SK-N-DZ (cell line): ENCODE measurements around a stretch of chr5.

DNA sequence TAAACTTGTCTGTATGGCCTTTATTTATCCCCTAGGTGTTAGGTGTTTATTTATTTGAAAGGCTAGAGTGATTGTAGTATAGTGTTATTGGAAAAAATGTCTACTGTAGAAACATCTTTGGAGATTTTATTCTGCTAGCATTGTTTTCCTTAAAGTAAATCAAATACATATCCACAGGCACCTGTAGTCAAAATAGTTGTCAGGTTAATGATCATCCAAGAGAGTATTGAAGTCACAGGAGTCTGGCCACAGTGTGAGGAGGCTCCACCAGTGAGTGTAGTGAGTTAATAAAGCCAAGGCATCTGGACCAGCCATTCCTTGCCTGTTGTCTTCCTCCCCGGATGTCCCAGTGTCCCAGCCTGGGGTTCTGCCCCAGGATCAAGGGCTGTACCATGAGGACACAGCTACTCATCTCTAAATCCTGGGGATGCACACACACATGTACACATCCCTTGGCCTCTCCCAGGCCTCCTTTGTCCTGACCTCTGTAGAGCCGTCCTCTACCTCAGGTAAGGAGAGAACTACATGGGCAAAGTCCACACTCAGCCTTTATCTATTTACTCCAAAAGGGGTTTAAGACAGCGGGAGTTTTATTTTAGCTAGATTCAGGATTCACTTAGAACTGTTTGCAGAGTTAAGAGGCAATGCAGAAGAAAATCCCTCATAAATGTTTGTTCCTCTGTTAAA lies 3.7 kb downstream of the PIK3R1 start:
RAMPAGE:
- cytosol, long total RNA, result no peak
- nucleus, long total RNA, result no peak

RAMPAGE:
- cytosol, long total RNA, result no peak
- nucleus, long total RNA, result no peak
These were observed 58.3 kb downstream of the PIK3R1 start for GRCh38 chr5:68273885-68274284.

RAMPAGE:
- cytosol, long total RNA, result no peak
- nucleus, long total RNA, result no peak
These were observed 65.8 kb downstream of the PIK3R1 start for GRCh38 chr5:68281355-68281786.

DNA sequence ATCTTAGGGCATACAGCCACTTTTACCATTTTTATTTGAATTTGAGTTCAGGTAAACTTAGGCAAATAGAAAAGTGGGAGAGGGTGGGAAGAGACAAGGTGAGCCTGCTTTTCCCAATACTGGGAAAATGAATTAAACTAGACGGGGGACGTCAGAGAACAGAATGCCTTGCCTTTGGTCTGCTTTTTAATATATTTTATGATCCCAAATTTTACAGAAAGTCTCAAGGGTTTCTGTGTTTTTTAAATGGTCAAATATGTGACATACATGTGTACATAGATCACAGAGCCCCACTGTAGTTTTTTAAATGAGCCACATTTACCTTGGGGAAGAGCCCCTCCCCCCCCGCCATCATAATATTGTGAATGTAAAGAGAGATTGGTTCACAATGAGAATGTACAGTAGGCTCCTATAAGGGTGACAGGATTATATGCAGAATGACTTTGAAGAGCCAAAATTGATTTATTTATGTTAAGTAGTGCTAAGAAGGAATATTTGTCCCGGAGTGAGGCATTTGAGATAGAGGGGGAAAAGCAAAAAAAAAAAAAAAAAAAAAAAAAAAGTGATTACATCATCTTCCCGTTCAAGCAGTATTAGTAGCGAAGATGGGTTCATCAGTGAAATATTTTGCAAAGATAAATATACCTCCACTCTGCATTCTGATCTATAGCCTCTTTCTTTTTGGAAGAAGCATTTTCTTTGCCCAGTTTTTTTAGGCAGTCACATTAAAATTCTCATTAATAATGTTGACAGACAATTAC lies 73.8 kb downstream of the PIK3R1 start:
RAMPAGE:
- cytosol, long total RNA, result no peak
- nucleus, long total RNA, result no peak

DNA sequence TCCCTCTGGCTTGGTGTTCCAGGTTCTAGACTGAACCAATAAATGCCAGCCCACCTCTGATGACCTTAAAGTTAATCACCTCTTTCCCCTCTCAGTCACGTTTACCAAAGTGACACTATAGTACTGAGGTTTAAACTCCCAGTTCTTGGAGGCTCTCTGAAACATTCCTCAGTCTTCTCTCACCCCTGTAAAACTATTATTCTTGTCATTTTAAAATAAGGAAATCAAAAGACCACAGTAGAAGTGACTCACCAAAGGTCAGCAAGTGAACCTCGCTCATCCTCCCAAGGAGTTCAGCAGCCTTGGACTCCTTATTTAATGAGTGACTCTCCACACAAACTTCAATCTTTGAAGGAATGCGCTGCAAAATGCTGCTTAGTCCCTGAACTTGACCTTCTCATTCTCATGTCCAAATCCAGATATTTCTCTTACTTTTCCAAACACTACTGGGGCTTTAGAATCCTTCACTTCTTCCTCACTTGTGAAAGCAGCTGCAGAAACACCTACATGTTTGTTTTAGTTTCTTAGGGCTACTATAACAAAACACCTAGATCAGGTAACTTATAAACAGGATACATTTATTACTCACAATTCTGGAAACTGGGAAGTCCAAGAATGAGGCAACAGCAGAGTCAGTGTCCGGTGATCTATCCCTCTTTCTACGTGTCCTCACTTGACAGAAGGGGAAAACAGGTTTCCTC lies 103.9 kb downstream of the PIK3R1 start:
RAMPAGE:
- cytosol, long total RNA, result no peak
- nucleus, long total RNA, result no peak

RAMPAGE:
- cytosol, long total RNA, result no peak
- nucleus, long total RNA, result no peak
These were observed 233.8 kb downstream of the PIK3R1 start for GRCh38 chr5:68449330-68449825.

DNA sequence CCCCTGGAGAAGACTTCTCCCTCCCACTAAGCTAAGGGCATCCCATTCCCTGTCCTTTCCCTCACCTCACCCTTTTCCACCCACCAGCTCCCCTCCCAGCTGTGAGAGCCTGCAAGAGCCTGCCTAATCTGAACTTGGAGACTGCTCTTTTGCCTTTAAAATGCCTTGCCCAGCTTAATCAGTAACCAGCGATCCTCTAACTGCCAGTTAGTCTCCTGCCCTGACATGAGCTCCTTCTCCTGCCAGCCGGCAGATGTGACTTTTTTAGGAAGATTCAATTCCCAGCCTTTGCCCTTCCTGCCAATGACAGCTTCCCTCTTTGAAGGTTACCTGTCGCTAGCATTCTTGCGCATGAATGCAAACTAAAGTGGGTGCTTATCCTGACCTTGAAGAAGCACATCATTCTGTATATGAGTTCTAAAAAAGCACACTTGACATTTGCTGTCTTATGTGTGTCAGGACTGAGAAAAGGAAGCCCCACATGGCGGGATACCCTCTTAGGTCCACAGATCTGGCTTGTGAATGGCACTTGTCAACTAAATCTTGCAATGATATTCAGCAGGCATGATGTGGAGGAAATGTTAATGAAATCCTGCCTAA lies 411.3 kb upstream of the SLC30A5 start:
RAMPAGE:
- cytosol, long total RNA, result no peak
- nucleus, long total RNA, result no peak

DNA sequence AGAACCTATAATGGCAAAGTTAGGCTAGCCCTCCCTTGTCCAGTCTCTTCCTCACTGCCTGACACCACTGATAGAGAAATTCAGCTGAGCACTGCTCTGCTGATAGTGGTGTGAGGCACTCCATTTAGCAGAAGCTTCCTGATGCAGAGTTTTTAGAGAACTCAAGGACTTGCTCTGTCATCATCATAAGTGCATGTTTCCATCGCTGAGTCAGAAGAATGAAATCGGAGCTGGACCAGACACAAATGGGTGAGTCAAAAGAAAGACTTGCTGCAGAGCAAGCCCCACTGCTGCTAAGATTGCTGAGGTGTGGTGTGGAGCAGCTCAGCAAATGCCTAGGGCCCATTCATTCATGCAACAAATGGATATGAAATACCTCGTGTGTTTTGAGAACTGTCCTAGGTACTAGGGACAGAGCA lies 410.2 kb upstream of the SLC30A5 start:
RAMPAGE:
- cytosol, long total RNA, result no peak
- nucleus, long total RNA, result no peak

DNA sequence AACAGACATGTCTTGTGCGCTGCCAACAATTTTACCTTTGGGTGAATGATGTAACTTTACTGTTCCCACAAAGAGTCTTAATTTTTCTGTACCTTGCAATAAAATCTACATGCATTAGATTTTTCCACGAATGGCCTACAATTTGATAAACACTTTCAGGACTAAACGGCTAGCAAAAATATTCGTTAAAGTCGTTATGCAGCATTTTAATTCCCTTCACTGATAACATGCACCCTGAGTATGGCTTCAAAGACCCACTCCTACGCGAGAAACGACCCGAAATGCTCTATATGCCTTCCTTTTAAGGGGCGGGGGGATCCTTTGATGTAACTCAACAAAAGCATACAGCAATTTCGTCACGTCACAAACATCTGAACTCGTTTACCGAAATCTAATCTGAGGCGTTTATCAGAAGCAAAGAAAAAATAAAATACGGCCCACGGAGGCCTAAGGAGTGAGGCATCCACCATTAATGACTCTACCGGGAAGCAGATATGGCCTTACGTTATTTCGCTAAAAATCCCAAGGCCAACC lies 661 bp downstream of the AK6 start:
RAMPAGE:
- cytosol, long total RNA, result no peak
- nucleus, long total RNA, result no peak

RAMPAGE:
- cytosol, long total RNA, result no peak
- nucleus, long total RNA, result no peak
These were observed 5.2 kb downstream of the MARVELD2 start for GRCh38 chr5:69419933-69420636.

DNA sequence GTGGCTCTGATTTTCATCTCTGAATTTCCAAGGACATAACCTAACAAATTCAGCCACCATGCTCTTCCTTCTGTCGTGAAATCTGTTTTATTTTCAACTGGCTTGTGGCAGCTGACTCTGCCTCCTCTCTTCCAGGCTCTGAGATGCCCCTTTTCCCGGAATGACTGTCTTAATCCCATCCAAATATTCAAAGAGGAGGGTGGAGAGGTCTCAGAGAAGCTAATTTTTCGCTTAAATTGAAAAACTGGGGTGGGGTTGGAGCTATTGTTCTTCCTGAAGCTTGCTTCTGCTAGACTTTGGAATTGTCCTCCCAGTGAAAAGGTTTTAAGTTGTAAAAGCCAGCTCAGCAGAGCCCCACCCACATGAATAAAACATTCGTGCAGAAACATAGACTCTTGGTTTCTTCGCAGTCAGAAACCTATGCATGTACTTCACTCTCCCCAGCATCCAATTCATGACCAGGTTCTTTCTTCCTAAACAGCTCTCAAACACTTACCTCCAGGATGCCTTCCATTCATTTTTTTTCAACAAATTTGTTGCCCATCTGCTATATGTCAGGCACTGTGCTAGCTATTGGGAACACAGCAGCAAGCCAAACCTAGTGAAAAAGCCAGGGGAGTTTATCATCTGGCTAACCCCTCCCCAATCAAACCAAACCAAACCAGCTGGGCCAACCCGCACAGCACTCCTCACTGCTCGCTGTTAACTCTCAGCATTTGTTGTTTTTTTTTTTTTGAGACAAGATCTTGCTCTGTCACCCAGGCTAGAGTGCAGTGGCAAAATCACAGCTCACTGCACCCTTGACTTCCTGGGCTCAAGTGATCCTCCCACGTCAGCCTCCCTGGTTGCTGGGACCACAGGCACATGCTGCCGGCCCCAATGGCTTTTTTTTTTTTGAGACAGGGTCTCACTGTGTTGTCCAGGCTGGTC lies 38.0 kb upstream of the OCLN start:
RAMPAGE:
- cytosol, long total RNA, result no peak
- nucleus, long total RNA, result no peak

DNA sequence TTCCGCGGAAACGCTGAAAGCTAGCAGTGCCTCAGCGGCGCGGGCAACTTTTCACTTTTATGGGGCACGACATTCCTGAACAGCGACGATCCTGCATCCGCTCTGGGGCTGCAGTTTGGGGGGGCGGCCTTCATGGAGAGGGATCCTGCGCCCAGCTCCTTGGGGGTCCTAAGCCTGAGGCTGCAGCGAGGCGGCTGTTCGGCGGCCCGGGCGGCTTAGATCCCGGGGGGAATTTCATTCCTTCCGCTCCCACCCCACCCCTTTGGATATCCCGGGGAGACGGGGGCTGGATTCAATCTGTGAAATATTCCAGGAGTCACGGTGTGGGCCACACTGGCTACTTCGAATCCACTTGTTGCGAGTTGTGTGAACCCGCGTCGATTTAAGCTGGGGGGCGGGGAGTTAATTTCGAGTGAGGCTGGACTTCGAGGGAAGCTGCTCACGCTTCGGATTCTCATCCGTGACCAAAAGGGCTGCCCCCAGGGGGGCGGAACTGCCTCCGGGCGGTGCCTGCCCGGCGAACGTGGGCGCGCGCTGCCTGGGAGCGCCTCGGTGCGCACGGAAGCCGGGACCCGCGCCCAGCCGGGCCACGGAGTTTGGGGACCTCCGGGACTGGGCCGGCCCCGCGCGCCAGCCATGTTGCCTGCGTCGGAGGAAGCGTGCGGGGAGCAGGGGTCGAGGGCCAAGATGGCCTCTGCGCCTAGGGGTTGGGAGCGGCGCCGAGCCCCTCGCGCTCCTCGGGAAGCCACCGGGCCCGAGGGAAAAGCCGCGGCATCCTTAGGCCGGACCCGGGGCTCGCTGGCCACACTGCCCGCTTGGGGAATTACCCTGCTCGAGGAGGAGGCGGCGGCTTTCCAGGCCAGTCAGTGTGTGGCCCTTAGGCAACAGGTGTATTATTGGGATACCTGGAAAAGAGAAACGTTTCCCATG lies 823 bp downstream of the OCLN start:
RAMPAGE:
- cytosol, long total RNA, result no peak
- nucleus, long total RNA, result no peak

DNA sequence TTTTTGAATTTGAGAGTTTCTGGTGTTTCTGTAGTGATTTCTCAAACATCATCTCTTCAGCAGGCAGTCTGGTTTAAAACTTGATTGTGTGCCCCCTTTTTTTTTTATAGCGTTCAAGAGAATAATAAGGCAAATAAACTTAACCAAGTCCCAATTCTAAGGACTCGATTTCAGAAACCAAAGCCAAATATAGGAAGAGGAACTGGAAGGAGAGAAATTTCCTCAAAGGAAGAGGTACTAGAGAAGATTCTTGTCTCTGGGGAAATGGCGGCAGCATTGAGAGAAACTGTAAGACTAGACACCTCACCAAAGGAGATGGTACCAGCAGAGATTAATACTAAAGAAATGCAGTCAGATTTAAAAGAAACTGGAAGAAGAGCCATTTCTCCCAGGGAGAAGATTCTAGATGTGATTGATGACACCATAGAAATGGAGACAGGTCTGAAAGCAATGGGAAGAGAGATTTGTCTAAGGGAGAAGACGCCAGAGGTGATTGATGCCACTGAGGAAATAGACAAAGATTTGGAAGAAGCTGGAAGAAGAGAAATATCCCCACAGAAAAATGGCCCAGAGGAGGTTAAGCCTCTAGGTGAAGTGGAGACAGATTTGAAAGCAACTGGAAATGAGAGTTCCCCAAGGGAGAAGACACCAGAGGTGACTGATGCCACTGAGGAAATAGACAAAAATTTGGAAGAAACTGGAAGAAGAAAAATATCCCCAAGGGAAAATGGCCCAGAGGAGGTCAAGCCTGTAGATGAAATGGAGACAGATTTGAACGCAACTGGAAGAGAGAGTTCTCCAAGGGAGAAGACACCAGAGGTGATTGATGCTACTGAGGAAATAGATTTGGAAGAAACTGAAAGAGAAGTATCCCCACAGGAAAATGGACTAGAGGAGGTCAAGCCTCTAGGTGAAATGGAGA lies 54.2 kb downstream of the BDP1 start:
RAMPAGE:
- cytosol, long total RNA, result no peak
- nucleus, long total RNA, result no peak

GRCh38 chr5:71694079-71694560 lies 25.0 kb upstream of the CARTPT start:
RAMPAGE:
- cytosol, long total RNA, result no peak
- nucleus, long total RNA, result no peak

DNA sequence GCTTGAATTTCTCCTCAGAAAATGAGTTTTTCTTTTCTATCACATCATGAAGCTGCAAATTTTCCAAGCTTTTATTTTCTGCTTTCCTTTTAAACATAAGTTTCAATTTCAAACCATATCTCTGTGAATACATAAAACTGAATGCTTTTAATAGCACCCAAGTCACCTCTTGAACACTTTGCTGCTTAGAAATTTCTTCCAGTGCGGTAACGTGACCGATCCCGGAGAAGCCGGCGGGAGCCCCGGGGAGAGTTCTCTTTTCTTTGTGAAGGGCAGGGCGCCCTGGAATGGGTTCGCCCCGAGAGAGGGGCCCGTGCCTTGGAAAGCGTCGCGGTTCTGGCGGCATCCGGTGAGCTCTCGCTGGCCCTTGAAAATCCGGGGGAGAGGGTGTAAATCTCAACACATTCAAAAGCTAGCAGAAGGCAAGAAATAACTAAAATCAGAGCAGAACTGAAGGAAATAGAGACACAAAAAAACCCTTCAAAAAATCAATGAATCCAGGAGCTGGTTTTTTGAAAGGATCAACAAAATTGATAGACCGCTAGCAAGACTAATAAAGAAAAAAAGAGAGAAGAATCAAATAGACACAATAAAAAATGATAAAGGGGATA lies 131.7 kb downstream of the CARTPT start:
RAMPAGE:
- cytosol, long total RNA, result no peak
- nucleus, long total RNA, result no peak

GRCh38 chr5:71938589-71939366 lies 168.5 kb upstream of the MAP1B start:
RAMPAGE:
- cytosol, long total RNA, result no peak
- nucleus, long total RNA, result no peak

GRCh38 chr5:72226015-72226467 lies 94.0 kb downstream of the MRPS27 start:
RAMPAGE:
- cytosol, long total RNA, result no peak
- nucleus, long total RNA, result no peak

DNA sequence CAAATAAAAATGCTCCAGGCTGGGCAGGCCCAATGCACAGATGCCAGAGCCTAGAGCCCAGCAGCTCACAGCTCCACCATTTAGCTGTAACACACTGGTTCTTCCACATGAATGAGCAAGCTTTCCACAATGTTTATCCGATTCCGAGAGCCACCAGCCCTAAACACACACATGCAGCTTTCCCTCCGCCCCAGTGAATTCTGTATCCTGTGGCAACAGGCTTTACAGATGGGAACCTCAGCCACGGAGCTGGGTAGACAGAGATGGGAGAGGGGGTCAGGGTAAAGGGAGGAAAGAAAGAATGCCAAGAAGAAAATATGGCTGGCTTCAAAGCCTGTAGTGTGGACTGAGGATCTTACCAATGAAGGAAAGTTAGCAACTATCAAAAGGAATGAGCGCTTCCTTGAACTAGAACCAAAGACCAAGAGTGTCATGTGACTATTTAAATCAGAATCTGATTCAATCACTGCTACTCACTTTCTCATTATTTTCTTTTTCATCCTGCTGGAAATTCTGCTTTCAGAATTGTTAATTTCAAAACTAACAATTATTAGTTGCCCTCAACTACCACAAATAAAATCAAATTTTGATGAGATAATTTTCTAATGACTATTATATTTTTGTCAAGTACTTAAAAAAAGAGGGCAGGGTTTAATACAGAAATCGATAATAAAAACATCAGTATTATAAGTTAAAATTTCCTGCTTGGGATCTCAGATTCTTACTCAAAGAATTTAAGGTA lies 77.0 kb downstream of the MRPS27 start:
RAMPAGE:
- cytosol, long total RNA, result no peak
- nucleus, long total RNA, result no peak

DNA sequence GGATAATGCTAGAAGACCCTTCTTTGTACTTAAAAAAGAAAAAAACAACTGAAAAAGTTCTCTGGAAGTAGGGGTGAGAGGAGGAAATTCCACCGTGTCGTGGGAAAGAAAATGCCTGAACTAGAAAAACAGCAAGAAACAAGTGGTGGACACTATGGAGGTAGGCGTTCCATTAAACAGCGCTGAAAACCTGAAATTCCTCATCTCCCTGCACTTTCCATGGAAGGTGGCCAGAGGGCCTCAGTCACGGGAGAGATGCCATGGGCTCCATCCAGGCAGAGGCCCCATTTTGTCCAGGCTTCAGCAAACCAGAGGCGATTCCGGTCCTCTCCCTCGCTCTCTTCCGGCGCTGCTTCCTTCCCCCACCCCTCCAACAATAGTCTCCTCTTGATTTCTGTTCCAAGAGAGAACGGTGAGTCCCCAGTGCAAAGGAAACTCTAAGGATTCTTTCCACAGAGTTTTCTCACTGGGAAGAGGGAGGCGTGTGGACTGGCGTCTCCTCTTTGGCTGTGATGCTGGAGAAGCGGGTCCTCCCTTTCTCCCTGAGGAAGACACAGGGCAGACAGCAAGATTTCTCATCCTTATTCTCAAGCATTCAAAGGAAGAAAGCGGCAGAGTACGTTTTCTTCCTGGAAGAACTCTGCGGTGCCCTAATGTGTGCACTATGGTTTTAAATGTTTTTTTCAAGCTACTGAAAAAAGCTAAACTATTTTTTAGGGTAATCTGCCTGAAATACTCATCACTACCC lies 7.4 kb downstream of the ZNF366 start:
RAMPAGE:
- cytosol, long total RNA, result no peak
- nucleus, long total RNA, result no peak

GRCh38 chr5:72508804-72509177 lies 1.6 kb upstream of the ZNF366 start:
RAMPAGE:
- cytosol, long total RNA, result no peak
- nucleus, long total RNA, result no peak